AG09319 (cell line): ENCODE data around the genes DHRS3, PRAMEF2, PRAMEF6 and PRAMEF25.

DNA sequence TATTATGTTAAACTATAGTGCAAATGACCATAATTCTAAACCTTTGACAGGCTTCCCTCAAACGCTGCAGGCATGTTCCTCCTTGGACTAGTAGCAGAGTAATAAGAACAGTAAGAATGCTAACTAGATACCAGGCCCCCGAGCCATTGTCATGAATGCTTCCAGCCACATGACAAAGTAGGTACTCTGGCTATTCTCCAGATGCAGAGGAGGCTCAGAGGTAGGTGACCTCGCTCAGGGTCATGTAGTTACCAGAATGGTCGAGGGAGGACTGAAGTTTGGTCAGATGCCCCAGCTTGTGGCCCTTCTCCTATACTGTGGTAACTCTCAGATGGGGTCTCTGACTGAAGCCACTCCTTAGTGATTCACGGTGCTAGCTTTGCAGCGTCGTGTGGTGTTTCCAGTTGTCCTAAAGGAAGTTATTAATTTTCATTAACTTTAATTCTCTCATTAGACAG is 164.0 kb downstream of the DHRS3 start:
- RRBS: no CpG with 5 or more reads among the region's 7 CpGs

GRCh38 chr1:12459805-12460568 is 158.0 kb downstream of the DHRS3 start:
- RRBS: no CpG with 5 or more reads among the region's 10 CpGs

DNA sequence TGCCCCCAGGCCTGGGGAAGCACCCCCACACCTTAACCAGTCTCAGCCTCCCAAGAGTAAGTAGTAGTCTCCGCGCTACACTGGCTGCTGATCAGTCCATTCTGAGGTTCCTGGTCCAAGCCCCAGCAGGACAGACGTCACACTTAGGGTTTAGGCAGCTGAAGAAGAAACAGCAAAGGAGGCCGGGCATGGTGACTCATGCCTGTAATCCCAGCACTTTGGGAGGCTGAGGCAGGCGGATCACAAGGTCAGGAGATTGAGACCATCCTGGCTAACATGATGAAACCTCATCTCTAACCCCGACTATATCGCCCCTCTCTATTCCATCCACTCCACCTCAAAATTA is 105.9 kb downstream of the DHRS3 start:
- RRBS: no CpG with 5 or more reads among the region's 7 CpGs

DNA sequence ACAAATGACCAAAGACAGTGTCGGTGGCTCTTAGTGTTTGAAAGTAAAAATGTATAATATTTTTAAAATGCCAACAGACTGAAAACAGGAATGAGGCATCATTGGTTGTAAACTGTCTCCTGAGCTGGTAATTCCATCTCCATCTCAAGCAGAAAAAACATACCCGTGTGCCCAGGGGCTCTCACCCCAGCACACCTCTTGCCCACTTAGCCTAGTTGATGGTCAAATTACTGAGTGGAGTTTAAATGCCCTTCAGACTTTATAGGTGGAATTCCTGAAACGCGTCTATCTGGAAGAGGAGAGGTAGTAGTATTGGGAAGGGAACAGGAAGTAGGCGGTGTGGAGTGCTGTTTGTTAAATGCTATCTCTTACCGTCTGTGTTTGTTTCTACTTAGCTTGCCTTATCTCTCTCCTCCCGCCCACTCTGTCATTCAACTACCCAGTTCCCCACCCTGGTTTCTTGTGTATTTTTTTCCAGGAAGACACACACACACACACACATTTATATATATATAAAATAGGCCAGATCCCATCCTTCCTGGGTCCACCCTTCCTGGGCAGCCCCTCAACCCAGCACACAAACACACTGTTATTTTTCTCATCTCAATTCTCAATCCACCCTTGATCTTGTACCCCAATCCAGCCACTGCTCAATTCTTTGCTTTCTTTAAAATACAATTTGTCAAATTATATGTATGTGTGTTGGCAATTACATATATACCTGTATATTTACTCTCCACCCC is 88.7 kb downstream of the DHRS3 start:
- RRBS: no CpG with 5 or more reads among the region's 7 CpGs

DNA sequence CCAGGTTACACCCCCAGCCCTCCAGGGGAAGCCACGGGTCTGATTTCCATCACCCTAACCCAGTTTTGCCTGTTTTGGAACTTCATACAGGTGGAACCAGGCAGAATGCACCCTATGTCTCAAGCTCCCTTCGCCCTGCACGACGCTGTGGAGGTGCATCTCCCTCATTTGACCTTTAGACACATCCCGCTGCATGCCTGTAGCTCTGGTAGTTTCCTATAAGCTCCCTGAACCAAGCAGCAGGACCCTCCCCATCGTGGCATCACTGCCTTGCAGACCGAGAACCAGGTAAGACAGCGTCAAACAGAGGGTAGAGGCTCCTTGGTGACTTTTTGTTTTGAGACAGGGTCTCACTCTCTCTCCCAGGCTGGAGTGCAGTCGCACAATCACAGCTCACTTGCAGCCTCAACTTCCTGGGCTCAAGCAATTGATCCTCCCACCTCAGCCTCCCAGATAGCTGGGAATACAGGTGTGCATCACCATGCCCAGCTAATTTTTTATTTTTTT is 40.0 kb downstream of the DHRS3 start:
- RRBS: no CpG with 5 or more reads among the region's 9 CpGs

- RRBS: no CpG with 5 or more reads among the region's 12 CpGs
These were observed 10.1 kb downstream of the DHRS3 start for GRCh38 chr1:12607834-12608366.

DNA sequence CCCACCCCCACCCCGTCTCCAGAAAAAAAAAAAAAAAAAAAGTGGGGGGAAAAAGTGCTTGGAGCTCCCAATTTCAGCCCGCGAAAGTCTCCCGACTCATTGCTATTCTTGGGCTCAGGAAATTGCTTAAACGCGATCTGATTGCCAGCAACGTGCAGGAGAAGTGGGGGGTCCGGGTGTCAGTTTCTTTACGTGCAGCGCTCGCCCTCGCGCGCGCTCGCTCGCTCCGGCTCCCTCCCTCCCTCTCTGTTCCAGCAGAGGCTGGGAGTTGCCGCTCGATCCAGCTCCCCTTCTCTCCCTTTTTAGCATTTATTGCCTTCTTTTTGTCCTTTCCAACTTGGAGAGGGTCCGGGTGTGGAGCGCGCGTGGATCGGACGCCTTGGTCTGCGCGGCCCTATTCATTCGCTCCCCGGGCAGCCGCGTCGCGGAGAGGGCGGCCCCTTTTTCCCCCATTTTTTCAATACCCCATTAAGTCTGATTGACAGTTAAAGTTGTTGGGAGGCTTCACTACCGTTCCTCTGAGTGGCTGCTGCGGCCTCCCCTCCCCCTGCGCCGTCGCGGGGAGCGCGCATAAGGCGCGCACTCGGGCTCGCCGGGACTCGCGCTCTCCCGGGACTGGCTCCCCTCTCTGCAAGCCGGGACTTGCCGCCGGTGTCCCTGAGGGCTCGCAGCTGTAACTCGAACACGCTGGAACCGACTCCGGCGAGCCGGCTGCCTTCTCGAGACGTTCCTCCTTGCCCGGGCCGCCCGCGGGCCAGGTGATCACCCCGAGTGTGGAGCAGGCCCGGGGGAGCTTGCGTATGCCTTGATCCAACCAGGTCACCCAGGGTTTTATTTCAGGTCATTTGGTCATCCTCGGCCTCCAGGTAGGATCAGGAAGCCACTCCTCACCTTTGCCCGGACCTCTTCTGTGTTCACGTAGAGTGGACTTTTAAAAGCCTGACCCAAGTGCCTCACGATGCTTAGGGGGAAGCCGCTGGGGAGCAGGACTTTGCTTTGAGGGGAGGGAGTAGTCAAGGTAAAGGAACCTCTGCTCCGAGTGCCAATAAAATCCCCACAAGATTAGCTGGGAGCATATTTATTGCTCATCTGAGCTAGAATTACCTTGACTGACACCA is at the start of gene DHRS3:
TSS of gene DHRS3 (minus strand) at position 373 of the 1,118 bp plus-strand sequence.
- RRBS: 6% methylated on average over 33 of the region's 76 CpGs

DNA sequence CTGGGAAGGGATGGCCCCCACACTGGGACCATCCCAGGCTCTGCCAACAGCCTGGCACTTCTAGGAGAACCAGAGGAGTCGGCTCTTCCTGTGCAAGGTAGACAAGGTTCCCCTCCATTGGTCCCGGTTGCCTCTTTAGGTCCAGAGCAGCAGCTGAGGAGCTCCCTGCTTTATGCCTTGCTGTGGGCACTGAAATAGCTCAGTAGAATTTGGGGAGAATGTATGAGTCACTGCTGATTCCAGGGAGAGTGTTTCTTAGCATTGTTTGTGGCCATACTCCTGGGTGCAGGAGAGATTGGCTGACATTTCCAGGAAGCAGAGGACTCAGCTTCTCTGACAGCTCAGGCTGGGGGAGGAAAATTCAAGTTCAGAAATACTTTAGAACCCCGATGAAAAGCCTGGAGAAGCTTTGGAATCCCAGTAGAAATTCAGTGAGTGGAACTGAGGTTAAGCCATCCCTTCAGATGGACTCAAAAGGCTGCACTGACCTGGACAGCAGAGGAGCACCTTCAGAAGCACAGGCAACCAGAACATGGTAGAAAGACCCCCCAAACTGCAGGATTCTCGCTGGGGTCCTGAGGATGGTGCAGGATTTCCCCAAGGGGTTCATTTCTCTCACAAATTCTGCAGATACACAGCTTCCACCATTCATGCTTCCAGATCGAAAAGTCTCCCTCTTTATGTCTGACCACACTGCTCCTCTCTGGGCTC is 19.8 kb downstream of the PRAMEF1 start:
- RRBS: no CpG with 5 or more reads among the region's 5 CpGs

DNA sequence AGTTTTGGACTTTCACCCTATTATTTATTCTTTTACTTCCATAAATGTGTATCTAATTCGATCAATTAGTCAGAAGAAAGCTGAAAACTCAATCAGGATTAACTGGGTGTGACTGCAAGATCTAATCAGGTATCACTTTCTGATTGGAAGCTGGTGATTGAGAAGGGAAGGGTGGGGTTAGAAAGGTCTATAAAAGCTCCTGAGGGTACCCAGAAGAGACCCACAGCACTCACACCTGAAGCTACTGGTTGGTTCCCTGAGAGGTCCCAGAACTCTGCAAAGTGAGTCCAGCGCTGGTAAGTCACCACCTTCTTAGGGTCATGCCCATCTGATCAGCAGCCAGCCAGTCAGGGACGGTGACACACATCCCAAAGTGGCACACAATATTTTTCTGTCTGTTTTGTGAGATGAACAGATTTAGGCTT is at the start of gene PRAMEF2:
TSS of gene PRAMEF2 (plus strand) at position 235 of the 425 bp plus-strand sequence.
- RRBS: no CpG with 5 or more reads among the region's 3 CpGs

DNA sequence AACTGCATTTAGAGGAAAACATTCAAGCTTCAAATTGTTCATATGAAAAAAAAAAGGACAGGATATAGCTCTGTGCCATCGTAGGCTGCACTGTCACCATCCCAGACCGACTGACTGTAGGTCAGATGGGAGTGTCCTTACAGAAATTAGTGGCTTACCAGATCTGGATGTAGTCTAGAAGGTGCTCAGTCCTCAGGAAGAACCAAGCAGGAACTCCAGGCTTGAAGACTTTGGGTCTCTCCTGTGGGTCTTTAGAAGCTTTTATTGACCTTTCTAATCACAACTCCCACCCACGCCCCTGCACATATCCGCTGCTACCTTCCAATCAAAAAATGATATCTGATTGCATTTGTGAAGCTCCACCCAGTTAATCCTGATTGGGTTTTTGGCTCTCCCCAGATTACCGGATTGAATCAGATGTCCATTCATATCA is at the start of gene PRAMEF6:
TSS of gene PRAMEF6 (minus strand) at position 222 of the 433 bp plus-strand sequence.
- RRBS: no CpG with 5 or more reads among the region's 5 CpGs

GRCh38 chr1:13070614-13070930 is at the start of gene PRAMEF25:
Gene PRAMEF25, plus strand, starts transcription at chr1:13070774.
- RRBS: no CpG with 5 or more reads among the region's 4 CpGs

DNA sequence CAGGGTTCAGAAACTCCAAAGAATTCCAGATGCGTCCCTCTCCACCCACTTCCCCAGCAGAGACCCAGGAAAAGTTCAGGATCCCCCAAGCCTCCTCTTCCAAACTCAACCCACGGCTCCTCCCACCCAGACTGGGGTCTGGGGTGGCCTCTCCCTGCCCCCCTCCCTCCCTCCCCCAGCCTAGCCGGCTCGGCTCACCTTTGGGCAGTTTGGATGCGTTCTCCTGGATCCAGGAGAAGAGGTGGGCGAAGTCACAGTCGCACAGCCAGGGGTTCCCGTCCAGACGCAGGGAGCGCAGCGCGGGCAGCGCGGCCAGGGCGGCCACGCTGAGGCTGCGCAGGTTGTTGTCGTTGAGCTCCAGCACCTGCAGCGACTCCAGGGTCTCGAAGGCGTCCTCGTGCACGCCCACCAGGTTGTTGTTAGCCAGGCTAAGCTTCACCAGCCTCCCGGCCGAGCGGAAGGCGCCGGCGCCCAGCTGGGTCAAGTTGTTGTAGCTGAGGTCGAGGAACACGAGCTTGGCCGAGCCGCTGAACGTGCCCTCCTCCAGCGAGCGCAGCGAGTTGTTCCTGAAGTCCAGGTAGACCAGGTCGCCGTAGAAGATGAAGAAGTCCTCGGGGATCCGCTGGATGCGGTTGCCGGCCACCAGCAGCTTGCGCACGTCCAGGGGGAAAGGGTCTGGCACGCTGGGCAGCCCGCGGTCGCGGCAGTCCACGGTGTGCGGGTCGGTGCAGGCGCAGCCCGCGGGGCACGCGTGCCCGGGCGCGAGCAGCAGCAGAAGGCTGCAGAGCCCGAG is 842 bp downstream of the LRRC38 start:
- RRBS: 2% methylated on average over 4 of the region's 62 CpGs

- RRBS: no CpG with 5 or more reads among the region's 5 CpGs
These were observed 1.4 kb downstream of the PRDM2 start for GRCh38 chr1:13701355-13701820.

- RRBS: no CpG with 5 or more reads among the region's 8 CpGs
These were observed 13.4 kb downstream of the PRDM2 start for GRCh38 chr1:13713289-13713870.

DNA sequence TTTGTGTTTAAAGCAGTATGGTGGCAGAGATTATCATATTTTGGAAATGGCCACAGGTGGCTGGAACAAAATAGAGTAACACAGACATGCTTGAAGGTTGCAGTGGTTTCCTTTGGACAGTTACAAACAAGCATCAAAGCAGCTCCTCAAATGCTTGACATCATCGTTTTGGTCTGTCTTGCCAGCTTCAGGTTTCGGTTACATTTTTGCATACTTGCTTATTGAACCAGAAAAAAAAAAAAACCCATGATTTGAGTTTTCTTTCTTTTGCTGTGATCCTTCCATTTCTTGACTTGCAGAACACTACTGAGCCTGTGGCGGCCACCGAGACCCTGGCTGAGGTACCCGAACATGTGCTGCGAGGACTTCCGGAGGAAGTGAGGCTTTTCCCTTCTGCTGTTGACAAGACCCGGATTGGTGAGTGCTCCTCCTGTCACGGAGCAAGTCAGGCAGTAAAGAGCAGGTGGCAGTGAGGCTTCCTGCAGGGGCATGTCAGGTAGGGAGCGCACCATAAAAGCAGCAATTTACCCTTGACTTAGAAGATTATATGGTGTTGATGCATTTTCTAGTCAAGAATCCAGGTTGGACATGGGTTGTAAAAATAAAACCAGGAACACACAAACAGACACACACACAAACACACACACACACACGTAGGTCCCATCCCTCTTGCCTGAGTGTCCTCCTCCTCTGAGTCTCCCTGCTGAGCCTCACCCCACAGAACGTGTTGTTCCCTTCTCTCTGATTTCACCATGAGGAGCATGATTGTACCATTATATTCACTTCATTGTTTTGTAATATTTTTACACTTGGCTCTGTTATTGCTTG is 30.9 kb downstream of the PRDM2 start:
- RRBS: no CpG with 5 or more reads among the region's 12 CpGs

GRCh38 chr1:13792984-13794129 is 93.4 kb downstream of the PRDM2 start:
- RRBS: no CpG with 5 or more reads among the region's 17 CpGs

DNA sequence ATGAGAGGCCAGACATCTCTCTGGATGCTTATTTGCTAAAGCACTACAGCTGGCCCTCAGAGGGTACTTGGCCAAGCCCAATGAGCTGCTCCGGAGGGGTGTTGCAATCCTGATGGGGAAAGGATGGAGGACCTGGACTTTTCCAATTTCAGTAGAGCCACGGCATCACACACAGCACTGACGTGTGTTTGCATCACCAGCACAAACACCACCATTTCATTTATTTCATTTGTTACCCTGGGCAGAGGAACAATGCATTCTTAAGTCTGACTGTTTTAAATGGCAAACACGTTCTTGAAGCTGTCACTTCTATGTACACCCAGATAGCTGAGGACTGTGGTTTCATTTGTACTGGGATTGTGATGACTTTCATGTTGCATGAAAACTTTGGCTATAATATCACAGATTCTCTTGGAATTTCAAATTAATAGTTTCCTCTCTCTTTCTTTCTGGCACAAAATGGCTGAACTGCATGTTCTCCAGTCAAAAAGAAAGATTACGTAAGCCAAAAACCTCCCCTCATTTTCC is 359.8 kb upstream of the KAZN start:
- RRBS: no CpG with 5 or more reads among the region's 5 CpGs

DNA sequence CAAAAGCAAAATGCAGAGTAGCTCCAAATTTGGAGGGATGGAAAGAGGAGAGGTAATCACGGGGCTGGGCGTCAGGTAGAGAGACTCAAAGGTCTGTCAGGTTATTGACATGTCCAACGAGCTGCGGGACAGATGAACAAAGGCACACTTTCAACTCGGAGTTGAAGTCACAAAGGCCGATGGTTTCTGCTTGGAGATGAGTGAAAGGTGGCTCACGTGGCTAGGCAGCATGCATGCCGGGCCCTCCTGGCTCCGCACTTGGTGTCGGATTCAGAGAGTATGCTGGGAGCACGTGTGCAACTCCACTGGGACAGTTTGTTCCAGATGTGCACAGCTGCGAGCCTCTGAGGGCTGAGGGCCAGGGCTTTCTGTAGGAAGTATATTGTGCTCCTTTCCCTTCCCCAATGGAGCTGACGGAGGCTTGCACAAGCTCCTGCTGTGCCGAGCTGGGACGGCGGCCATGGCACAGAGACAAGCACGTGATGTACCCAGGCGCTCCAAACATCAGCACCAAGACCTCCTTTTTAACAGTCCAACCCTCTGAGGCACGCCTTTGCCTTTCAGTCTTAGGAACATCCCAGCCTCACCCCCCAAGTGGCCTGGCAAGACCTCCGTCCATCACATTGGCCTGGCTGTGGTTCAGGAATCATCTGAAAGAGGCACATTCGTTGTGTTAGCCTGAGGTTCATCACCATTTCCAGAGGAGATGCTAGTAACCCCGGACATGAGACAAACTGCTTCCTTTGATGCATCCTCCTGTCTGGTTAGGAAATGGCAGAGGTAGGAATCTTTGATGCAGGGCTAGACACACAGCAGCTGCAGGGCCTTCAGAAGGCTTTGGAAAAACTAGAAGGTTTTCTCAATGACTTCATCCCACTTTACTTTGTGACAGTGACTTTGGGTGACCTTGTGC is 339.3 kb upstream of the KAZN start:
- RRBS: no CpG with 5 or more reads among the region's 22 CpGs

GRCh38 chr1:14698866-14699713 is 100.6 kb downstream of the KAZN start:
- RRBS: no CpG with 5 or more reads among the region's 10 CpGs

DNA sequence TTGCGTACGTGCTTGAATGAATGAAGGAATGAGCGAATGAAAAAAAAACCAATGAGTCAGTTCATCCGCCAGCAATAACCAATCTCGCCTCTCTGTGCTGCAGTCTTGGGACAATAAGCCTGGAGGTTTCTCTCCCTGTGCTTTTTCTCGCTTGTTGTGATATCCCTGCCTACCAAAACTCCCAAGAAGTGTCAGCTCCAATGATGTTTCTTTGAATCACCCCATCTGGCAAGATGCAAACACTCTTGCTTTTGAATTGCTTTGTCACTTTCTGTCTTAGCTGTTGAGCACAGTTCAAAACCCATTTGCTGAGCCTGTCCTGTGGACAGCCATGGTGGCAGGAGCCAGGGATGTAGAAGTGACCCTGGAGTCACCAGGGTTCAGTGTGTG is 144.0 kb downstream of the KAZN start:
- RRBS: no CpG with 5 or more reads among the region's 6 CpGs